NALM6 (cell line): ENCODE measurements around a stretch of chr4.

DNA sequence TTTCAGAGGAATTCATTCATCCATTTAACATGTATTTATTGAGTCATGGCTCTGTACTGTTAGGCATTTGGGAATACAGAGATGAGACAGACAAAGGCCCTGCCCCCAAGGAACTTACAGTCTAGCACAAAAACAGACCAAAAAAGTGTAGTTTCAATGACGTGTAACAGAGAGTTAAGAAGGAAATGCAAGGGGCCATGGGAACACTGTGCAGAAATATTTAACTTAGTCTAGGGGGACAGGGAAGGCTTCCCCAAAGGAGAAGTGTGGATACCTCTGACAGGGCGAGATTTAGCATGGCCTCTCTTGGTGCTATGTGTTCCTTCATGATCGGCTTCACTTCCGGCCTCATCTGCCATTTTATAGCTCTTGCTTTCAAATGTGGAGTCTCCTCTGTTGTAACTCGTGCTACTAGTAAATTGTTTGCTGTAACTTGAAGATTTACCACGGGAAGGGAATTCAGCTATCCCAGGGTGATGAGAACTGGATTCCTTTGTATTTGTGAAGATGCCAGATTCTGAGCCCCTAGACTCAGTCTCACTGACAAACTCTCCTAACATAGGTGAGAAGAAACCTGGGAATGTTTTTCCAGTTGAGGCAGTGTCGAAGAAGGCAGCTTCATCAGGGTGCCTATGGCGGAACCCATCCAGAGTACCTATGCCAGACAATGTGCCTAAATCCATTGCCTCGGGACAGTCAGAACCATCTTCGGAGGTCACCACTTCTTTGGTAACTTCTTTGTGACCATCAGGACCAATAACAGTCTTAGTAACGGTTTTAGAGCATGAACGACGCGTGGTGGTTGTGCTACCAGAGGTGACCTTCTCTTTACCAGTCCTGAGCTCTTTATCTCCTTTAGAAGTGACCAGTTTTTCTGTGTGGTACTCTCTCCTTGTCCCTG, 5.0 kb downstream of the FGA start:
- PRO-cap = no peak

DNA sequence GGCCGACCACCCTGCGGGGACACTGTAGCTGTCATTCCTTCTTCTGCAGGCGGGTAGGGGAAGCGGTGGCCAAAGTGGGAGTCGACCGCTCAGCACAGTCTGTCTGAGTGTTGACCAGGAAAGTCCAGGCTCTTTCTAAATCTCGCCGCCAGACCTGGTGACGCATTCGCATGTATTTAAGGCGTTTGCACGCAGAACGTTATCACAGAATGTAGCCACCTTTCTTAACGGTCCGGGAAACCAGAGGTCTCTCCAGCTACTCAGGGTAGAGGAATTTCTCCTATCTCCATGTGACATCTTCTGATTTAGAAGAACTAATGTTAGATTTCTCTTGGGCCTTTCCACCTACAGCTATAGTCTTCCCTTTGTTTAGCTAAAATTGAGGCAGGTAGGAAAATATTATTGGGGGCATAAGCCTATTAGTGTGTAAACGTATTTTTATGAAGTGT, 3.1 kb upstream of the LRAT start:
- PRO-cap = no peak

DNA sequence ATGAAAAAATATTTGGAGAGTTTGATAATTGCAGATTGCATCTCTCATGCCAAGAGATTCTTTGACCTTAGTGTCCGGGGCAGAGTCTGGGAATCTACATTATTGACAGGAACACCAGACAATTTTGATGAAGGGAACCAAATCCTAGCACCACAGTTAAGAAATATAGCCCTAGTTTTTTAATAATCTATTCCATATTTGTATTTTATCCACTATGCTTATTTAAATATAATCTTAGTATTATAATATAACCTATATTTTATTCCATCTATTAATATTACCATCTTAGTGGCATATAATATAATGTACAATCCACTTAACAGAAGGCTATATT, 13.1 kb upstream of the NPY2R start:
- PRO-cap = no peak

- PRO-cap = no peak
Measured at GRCh38 chr4:155352713-155353162, 24.0 kb downstream of the MAP9 start.

DNA sequence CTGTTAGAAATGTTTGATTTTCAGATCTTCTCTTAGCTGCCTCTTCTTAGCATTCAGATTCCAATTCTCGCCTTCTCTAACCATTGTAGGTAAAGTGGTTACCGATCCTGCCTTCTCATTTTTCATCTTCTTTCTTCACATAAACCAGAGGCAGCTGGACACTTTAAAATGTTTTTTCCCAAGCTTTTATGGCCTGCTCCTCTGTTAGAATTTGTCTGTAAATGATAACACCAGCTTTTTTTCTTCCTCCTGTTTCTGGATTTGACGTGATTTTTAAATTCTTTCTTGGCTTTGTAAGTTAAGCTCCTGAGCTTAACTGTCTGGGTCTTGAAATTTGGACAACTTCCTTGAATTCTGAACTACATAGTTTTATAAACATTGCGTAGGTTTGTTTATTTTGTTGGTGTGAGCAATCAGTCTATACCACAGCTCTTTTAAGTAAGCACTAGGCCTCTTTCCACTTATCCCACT, 144.6 kb upstream of the GUCY1A1 start:
- PRO-cap = no peak

GRCh38 chr4:155883957-155884474, 17.9 kb upstream of the ASIC5 start:
- PRO-cap = no peak

DNA sequence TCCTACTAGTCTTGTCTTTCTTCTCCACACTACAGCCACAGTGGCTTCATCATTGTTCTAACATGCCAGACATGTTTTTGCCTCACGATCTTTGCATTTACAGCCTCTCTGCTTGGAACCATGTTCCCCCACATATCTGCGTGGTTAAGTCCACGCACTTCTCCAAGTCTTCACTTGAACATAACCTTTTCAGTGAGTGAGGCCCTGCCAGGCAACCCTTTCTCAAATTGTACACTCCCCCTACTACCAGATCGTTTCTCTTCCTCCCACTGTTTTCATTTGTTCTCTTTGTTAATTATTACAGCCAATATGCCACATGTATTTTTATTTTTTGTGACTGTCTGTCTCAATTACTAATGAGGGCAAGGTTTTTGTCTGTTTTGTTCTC, 18.3 kb downstream of the CTSO start:
- PRO-cap = no peak

GRCh38 chr4:156954139-156955158, 17.1 kb downstream of the PDGFC start:
- PRO-cap = no peak

DNA sequence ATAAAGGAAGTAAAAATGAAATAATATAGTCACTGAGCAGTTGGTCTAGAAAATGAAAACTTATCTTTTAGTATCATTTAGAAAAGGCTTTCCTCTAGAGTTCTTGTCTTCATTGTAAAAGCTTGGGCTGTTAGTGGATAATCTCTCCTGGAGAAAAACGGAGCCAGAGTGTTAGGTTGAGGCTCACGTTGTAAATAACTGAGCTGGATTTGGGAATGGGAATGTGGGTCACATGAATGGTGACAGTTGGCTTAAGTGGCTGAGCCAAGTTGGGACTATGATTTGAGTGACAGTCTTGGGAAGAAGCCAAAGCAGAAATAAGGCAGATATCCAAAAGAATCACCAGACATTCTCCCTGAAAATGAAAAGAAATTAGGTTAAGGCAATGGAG, 33.5 kb upstream of the PDGFC start:
- PRO-cap = no peak

DNA sequence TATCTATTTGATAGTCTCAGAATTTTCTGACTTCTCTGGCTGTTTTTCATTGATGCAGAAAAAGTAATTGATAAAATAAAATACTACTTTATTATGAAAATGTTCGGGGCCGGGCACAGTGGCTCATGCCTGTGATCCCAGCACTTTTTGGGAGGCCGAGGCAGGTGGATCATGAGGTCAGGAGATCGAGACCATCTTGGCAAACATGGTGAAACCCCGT, 173.3 kb downstream of the GRIA2 start:
- PRO-cap = no peak

- PRO-cap = no peak
Measured at GRCh38 chr4:158090374-158090581, 82.5 kb downstream of the GASK1B start.

DNA sequence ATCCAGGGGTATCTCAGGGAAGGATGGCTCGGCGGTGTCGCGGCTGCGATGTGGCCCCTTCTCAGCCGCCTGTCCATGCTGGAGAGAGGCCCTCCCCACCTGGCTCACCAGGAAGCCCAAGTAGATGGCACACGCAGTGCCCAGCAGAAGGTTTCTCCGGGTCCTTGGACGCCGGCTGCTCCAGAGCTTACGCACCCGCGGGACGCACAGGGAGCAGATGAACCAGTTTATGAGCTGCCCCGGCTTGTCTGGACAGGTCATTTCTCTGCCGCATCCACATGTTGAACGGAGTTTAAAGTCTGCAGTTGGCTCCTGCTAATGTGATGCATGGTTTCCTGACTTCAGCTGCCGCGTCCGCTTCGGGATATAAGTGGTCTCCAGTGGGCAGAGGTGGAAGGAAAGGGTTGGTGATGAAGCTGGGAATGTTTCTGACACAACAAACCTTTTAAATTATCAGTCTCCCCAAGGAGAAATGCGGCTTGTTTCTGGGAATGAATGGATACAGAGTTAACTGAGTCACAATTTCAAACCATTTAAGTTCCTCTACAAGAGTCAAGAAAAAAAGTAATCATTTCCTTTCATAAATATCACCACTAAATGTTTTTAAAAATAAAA, 1.6 kb downstream of the GASK1B start:
- PRO-cap = no peak

GRCh38 chr4:158774826-158775527, 6.2 kb downstream of the FNIP2 start:
- PRO-cap = no peak

- PRO-cap = no peak
Measured at GRCh38 chr4:158820163-158820981, 51.5 kb downstream of the FNIP2 start.

- PRO-cap = no peak
Measured at GRCh38 chr4:158827420-158828146, 58.8 kb downstream of the FNIP2 start.

DNA sequence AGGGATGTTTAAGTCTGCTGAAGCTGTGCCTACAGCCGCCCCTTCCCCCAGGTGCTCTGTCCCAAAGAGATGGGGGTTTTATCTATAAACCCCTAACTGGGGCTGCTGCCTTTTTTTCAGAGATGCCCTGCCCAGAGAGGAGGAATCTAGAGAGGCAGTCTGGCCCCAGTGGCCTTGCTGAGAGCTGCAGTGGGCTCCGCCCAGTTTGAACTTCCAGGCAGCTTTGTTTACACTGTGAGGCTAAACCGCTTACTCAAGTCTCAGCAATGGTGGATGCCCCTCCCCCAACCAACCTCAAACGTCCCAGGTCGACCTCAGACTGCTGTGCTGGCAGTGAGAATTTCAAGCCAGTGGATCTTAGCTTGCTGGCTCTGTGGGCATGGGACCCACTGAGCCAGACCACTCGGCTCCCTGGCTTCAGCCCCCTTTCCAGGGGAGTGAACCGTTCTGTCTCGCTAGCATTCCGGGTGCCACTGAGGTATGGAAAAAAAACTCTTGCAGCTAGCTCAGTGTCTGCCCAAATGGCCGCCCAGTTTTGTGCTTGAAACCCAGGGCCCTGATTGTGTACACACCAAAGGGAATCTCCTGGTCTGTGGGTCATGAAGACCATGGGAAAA, 132.4 kb downstream of the C4orf45 start:
- PRO-cap = no peak

- PRO-cap = no peak
Measured at GRCh38 chr4:159280268-159280901, 177.5 kb downstream of the RAPGEF2 start.

DNA sequence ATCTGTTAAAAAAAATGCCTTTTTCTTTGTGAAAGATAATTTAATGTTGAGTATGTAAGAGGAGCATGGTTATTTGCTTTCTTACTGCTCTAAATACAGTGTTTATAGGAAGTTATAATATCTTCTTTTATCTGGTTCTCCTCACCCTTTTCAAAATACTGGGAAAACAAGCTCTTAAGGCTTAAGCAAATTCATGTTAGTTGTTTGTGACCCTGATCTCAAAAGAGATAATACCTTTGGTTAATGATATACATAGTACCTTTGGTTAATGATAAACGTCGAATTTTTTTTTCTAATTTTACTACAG, 180.0 kb downstream of the RAPGEF2 start:
- PRO-cap = no peak

- PRO-cap = no peak
Measured at GRCh38 chr4:159323270-159323719, 220.4 kb downstream of the RAPGEF2 start.

- PRO-cap = no peak
Measured at GRCh38 chr4:159330176-159330748, 227.4 kb downstream of the RAPGEF2 start.